Jejunum (tissue), 1 donor: ENCODE results near the gene FBXO41.

GRCh38 chr2:71555669-71556483 is 89.4 kb downstream of the DYSF start:
- PRO-cap, result no peak

GRCh38 chr2:71578424-71579355 is 112.2 kb downstream of the DYSF start:
- PRO-cap, result no peak

DNA sequence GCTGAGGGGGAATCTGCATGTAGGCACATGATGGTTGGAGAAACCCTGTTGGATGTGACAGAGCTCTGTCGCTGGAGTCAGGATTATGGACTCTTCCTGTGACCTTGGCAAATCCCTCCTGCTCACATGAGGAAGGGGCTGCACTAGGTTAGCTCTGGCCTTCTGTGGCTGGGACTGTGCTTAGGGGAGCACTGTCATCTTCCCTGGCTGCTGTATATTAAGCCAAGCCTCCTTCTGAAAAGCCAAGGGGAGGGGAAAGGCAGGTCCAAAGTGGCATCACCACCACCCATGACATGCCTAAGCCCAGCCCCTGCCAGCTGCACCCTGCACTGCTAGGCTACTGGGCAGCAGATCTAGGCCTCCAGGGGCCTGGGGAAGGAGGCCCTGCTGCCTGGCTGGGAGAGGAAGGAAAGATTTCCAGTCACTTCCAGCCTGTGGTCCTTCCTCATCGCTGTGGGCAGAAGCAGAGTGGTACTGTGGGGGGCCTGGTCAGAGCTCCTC is 218.3 kb downstream of the DYSF start:
- PRO-cap, result no peak

- PRO-cap, result no peak
Measured at GRCh38 chr2:71746777-71747518, 280.4 kb downstream of the DYSF start.

GRCh38 chr2:72924064-72924832 is 6.9 kb downstream of the EMX1 start:
- PRO-cap, result no peak

DNA sequence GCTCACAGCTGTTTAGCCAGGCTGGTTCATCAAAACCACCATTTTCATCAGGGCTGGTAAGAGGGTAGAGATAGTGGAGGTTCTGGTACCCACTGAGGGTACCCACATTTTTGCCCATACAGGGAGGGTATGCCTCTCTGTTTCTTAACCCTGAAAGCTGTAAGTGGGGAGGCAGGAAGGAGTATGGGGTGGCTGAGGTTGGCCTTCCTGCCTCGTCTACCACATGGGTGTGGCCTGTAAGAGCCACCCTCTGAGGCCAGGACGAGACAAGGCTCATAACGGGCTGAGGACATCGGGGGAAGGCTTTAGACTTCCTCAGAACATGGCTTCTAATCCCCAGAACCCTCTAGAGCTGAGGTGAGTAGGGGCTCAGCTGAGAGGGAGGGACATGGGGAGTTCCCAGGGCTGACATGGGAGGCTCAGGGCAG is 36.5 kb downstream of the EMX1 start:
- PRO-cap, result no peak

- PRO-cap, result bidirectional peak, plus-strand start at chr2:73284544, minus-strand start at chr2:73284478
Measured at GRCh38 chr2:73283793-73284994, at the start of gene FBXO41. TSS of gene FBXO41 (minus strand) at chr2:73284478.

- PRO-cap, result no peak
Measured at GRCh38 chr2:73642618-73643203, 489 bp upstream of the NAT8 start.

DNA sequence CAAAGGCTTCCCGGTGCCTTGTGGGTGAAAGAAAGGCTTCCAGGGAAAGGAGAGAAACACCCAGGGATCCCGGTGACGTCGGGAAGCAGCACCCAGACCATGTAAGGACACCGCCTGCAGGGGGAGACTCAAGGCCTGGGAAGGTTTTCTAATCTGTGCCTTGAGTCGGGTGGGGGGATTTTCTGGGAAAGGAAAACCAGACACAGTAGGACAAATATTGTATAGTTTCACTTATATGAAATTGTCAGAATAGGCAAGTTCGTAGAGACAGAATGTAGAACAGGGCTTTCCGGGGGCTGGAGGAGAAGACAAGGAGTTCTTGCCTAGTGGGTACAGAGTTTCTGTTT is 42.7 kb upstream of the NAT8 start:
- PRO-cap, result no peak

GRCh38 chr2:73916569-73917019 is 10.1 kb upstream of the DGUOK start:
- PRO-cap, result no peak

- PRO-cap, result no peak
Measured at GRCh38 chr2:73920517-73920716, 6.3 kb upstream of the DGUOK start.

DNA sequence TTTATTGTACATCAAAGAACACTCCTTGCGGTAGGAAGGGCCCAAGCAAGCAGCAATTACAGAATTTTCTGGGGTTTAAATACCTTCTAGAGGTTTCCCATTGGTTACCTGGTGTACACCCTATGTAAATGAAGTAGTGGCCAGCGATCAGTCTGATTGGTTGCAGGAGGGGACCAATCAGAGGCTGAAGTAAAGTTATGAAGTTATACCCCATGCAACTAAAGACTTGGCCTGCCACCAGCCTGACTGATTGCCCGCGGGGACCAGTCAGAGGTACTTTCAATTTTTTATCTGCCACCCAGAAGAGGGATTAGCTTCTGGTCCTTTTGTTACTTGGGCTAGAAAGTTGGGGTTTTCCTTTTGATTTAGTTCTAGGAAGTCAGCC is 1.7 kb upstream of the DGUOK start:
- PRO-cap, result unidirectional peak, plus-strand start at position 249 of the sequence

DNA sequence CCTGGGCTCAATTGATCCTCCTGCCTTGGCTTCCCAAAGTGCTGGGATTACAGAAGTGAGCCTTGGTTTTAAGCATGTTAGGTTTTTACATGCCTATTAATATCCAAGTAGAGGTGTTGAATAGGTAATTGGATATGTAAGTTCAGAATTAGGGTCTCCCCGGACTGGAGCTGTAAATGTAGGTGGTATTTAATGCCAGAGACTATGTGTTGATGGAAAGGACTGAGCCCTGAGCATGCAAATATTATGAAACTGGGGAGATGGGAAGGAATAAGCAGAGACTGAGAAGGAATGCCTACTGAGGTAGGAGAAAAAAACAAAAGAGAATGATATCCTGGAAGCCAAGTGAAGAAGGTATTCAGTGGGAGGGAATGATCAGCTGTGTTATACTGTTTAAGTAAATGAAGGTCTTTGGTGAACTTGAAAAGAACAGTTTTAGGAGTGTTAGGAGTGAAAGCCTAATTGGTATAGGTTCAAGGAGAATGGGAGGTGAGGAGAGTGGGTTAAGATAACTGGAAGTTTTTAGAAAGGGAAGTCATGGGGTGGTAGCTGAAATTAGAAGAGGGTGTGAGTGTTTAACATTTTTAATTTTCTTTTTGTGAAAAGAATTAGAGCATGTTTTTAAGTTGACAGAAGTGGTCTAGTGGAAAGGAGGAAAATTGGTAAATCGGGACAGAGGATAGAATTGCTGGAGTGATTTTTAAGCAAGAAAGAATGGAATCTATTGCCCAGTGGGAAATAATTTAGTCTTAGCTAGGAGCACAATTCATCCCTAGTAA is 2.8 kb downstream of the DGUOK start:
- PRO-cap, result no peak

DNA sequence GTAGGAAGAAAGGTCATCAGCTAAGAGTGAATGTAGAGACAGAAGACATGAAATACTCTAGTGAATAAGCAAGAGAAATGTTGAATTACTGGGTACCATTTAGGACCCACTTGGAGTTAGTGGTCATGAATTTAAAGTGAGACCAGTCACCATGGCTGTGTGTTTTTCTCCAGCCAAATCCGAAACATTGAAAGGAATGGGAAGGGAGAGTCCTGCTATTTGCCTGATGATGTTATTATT is 3.4 kb downstream of the DGUOK start:
- PRO-cap, result no peak

DNA sequence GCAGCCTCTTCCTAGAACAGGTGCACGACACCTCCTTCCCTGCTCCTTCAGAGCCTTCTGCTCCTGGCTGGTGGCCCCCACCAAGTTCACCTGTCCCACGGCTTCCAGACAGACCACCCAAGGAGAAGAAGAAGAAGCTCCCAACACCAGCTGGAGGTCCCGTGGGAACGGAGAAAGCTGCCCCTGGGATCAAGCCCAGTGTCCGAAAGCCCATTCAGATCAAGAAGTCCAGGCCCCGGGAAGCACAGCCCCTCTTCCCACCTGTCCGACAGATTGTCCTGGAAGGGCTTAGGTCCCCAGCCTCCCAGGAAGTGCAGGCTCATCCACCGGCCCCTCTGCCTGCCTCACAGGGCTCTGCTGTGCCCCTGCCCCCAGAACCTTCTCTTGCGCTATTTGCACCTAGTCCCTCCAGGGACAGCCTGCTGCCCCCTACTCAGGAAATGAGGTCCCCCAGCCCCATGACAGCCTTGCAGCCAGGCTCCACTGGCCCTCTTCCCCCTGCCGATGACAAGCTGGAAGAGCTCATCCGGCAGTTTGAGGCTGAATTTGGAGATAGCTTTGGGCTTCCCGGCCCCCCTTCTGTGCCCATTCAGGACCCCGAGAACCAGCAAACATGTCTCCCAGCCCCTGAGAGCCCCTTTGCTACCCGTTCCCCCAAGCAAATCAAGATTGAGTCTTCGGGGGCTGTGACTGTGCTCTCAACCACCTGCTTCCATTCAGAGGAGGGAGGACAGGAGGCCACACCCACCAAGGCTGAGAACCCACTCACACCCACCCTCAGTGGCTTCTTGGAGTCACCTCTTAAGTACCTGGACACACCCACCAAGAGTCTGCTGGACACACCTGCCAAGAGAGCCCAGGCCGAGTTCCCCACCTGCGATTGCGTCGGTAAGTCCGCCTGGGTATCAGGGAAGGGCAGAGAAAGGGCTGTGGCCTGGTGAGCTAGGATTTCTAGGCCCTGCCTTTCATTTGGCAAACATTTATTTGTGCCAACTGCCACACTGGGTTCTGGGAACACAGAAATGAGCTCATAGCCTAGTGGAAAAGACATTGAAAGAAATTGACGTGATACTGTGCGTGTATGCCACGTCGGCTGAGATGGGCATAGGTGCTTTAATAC is 63.2 kb downstream of the TET3 start:
- PRO-cap, result no peak

GRCh38 chr2:74066494-74066921 is 81.2 kb downstream of the BOLA3 start:
- PRO-cap, result no peak

DNA sequence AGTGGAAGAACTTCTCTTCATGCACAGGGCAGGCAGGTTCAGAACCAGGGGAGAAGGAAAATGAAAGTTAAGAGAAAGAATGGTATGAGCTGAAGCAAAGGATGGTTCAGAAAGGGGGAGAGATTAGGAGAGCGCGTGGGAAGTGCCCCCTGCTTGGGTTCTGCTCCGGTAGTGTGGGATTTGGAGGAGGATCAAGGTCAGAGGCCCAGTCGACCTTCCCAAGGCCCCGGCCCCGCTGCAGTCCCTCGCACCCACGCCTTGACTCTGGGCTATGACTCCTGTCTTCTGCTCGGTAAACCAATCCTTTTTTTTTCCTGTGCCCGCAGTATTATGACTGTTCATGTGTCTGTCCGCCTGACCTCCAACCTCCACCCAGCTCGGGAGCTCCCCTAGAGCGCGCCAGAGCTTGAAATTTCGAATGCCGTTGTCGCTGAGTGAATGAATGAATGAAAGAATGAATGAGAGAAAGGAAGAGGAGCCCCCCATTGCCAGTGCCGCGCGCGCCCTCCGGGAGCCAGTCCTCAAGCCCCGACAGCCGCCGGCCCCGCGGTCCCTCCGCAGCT is 414 bp downstream of the BOLA3 start:
- PRO-cap, result no peak

GRCh38 chr2:74152710-74153559 is 5.2 kb upstream of the BOLA3 start:
- PRO-cap, result no peak

- PRO-cap, result no peak
Measured at GRCh38 chr2:74414537-74414801, 7.0 kb downstream of the C2orf81 start.

DNA sequence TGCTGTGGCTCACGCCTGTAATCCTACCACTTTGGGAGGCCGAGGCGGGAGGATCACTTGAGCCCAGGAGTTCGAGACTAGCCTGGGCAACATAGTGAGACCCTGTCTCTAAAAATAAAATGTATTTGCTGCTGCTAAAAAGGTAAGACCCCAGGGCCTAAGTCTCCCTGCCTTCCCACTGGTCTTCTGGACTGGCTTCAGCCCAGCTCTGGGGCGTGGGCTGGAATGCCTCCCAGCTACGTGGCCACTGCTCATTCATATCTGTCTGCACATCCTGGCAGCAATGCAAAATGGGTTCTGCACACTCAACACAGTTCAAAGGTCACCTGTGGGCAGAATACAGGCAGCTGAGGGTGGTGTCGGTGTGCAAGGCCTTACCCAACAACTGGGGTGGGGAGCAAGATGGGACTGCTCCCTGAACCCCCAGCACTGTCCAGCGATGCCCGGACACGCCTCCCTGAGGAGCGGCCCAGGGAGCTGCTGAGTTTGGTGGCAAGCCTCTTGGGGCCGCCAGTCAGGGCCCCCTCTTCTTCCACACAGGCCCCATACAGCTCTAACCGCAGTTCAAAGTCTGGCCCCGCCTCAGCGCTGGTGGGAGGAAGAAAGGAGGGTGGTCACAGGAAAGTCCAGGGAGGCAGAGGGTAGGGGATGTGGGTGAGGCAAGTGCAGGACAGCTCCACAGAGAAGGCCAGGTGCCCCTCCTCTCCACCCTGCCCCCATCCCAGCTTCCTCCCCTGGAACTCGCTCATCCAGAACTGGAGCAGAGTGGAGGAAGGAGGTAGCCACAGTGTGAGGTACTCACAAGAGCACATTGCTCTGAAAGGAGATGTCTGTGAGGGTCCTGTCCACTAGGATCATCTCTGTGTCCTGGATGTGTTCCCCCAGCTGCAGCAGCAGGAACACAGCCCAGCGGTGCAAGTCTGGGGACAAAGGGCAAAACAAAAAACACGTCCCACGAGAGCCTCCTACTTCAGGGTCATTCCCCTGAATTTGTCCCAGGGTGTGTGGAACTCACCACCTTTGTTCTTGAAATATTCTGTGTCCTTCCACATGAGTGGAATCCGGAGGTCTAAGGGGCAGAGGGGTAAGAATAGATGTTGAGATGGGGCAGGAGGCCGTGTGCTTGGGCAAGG is 8.3 kb downstream of the WDR54 start:
- PRO-cap, result bidirectional peak, plus-strand start at position 460 of the sequence, minus-strand start at position 210 of the sequence; unidirectional peak, plus-strand start at position 637 of the sequence